T-cell (primary cell): ENCODE results near the gene ZNF334.

DNA sequence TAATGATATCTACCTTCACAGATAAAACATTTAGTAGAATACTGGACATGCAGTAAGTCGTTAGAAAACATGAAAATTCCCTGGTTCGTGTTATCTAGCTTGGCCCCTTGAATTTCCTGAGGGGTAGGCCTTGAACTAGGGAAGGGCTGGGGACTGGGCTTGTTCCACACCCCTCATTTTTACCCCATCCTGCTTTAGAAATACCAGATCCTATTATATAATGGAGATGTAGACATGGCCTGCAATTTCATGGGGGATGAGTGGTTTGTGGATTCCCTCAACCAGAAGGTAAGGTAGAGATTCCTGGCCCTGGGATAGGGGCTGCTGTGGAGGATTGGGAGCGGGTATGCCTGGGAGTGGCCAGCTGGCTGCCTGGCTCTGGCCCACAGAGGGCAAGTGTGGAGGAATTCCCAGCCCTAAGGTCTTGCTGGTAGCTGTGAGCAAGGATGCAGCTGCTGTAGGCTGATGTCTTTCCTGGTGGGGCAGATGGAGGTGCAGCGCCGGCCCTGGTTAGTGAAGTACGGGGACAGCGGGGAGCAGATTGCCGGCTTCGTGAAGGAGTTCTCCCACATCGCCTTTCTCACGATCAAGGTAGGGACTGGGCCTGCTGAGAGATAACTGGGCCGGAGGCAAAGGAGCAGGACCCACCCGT lies 6.5 kb downstream of the CTSA start:
- PRO-cap, 7 experiments = no peak in any of the 7 experiments

DNA sequence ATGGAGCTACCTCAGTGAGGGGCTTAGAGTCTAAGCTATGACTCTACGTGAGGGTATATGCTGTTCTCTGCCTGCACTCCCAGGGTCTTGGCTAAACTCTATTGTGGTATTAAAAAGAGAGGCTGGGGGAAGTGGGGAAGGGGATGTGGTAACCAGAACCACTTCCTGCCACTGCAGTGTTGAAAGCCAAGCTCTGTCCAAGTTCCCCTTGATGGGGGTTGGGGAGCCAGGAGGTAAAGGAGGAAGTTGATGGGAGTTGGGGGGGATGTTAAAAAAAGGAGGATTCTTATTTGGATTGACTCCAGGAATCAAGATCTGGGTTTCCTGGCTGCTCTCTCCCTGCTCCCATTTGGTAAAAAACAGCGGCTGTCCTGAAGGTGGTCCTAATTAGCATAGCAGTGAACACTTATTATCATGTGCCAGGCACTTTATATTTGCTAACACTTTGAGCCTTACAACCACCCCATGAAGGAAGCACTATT lies 3.5 kb upstream of the MMP9 start:
- PRO-cap, 7 experiments = peak in 1 of 7 experiments; most common minus-strand start position 100 of the sequence (in 1)

DNA sequence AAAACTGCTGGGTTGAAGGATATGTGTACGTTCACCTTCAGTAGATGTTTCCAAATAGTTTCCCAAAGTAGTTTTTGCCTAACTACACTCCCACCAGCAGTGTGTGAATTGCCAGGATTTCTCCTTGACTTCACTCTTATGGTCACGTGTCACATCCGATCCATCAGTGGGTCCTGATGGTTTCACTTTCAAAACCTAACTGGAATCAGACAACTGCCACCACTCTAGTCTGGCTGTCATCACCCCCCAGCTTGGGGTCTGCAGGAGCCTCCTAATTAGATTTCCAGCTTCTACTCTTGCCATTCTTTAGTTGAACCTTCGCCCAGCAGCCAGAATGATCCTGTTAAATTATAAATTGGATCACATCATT lies 8.5 kb upstream of the SLC12A5 start:
- PRO-cap, 7 experiments = no peak in any of the 7 experiments

GRCh38 chr20:46238876-46239319 lies 69.4 kb downstream of the CDH22 start:
- PRO-cap, 7 experiments = no peak in any of the 7 experiments

DNA sequence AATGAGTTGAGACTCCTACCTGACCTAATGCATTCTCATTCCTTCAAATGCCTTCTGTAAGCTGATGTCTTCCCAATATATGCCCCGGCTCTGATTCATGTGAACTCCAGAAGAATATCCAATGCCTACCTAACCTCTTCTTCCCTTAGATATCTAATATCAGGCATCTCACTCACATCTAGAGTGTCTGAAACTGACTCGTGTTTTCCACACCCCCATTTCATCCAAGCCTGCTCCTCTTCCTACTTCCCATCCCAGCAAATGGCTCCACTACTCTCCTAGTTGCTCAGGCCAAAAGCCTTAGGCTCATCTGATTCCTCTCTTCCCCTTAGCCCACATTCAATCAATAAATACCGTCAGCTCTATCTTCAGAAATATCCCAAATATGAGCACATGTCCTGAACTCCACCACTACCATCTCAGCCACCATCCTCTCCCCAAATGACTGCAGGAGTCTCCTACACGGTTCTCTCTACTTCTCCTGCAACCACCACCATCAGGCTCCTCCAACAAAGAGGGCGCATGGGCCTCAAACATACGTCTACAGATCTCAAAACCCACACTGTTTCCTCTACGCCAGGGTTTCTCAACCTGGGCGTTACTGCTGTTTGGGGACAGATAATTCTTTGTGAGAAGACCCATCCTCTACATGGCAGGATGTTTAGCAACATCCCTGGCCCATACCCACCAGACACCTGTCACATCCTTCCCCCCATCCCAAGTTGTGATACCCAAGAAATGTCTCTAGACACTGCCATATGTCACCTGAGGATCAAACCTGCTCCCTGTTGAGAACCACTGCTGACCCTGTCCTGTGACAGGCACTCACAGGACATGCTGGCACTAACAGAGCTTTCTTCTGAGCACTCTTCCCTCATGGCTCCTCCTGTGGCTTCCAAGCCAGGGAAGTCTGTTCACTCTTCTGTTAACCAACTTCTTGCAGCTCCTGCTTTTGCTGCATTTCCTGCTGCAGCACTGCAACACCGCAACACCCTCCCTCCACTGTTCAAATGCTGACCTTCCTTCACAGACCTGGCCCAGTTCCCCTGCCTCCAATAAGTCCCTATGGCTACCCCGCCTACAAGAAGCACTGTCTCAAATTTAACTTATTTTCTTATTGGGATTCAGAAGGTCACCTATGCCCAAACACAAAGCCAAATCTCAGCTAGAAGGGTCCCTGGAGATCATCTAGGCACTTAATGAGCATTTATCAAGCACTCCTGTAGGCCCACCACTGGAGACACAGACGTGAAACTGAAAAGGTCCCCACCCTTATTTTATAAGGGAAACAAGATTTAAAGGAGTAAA lies 2.8 kb downstream of the SLC35C2 start:
- PRO-cap, 7 experiments = peak in 7 of 7 experiments; most common plus-strand start position 757 of the sequence (in 4); most common minus-strand start position 517 of the sequence (in 3)

DNA sequence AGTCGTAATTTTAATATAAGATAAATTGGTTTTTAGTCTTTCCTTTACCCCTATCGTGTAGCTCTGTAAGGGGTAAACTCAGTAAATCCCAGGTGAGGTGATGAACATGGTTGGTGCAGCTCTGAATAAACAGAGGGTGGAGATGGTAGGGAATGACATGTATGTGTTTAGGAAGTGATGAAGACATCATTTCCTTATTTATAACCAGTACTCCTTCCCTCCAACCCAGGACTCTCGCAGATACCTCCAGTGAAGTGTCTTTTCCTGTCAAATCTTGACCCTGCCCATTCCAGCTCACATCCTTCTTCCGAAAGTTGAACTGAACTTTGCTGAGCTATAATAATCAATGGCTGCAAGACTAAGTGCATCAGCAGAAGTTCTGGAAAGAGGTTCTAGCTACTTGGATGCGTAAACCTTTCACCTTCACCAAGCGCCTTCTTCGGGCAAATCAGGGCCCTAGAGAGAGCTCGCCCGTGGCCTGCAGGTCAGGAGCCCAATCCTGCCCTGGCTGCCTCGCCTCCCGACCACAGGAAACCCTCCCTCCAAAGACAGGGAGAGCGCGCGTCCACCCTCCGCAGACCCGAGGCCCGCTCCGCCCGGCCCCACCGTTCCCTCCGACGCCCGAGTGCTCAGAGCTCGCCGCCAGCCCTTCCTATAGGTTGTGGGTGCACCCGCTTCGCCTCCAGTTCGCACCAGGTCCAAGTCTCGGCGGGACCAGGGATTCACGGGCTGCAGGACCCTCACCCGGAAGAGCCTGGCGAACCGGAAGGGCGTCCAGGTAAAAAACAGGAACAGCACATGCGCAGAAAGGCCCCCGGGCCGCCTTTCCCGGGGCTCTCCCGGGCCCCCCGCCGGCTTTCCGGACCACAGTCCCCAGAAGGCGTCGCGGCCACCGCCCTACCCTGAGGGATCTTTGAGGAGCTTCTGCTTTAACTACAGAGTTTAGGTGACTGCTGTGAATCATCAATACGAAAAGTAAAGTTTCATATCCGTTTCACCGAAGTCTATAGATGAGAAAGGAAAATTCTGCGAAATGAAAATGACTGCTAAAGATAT lies at the start of gene ZNF334:
Gene ZNF334 (minus strand): TSS at position 756 of the 1,056 bp plus-strand sequence.
- PRO-cap, 7 experiments = no peak in any of the 7 experiments

GRCh38 chr20:46708622-46709446 lies 615 bp upstream of the SLC2A10 start:
- PRO-cap, 7 experiments = no peak in any of the 7 experiments

DNA sequence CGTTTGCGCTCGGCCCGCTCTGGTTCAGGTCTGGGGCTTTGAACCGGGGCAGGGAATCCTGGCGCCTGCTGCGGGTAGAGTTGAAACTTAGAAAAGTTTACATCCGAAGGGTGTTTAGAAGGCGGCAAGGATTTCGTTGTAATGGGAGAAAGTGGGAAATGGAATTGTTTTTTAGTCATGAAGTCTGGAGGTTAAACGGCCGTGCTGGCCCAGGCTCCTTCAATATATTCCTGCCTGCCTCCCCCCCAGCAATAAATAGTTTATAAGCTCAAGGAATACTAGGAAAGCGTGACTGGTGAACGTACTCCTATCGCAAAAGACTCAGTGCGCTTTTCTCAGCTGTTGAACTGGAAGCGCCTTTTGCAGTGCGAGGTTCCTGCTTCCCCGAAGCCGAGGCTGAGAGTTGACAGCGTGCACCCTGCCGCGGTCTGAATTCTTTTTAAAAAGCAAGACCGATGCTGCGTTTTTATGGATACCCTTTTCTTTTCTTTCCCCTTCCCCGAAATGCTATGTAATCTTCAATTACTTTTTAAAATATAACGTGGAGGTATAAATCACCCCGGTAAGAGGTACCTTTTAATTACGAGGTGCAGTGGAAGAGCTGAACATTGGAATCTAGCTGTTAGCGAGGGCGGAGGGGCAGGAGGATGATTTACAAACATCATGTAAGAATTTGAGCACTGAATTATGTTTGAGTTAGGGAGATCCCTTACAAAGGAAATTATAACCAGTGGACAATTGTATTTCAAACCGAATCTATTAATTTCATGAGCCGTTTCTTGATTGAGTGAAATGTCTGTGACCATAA lies 1.1 kb downstream of the EYA2 start:
- PRO-cap, 7 experiments = no peak in any of the 7 experiments

GRCh38 chr20:46901421-46902134 lies 6.9 kb downstream of the EYA2 start:
- PRO-cap, 7 experiments = no peak in any of the 7 experiments

DNA sequence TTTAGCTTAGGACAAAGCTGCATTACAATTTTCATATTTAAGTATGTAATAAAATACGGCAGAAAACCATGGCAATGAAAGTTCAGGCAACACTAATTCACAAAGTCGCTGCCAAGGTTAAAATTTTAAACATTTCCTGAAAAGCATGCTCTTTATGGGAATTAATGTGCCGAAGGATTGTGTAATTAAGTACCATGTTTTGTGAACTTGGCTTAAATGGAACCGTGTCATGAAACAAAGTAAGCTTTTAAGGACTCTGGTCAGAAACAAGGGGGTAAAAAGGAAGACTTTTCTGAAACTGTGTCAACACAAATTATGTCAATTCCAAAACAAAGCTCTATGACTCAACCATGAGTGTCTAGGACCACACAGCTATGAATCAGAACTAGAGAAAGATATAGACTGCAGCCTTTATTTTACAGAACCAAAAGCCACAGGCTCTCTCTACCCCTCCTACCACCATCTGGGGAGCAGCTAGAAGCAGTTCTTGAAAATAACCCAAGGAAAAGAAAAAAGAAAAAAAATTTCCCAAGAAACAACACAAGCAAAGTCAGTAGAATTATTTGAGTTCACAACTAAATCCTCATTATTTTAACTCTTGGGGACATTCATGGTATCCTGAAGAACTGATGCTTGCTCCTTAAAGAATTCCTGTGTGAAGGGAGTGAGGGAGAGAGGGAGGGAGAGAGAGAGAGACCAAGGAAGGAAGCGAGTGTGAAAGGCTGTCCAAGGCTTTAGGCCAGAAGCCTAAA lies 82.0 kb downstream of the ZMYND8 start:
- PRO-cap, 7 experiments = no peak in any of the 7 experiments

GRCh38 chr20:47312870-47313233 lies 43.6 kb downstream of the ZMYND8 start:
- PRO-cap, 7 experiments = no peak in any of the 7 experiments

DNA sequence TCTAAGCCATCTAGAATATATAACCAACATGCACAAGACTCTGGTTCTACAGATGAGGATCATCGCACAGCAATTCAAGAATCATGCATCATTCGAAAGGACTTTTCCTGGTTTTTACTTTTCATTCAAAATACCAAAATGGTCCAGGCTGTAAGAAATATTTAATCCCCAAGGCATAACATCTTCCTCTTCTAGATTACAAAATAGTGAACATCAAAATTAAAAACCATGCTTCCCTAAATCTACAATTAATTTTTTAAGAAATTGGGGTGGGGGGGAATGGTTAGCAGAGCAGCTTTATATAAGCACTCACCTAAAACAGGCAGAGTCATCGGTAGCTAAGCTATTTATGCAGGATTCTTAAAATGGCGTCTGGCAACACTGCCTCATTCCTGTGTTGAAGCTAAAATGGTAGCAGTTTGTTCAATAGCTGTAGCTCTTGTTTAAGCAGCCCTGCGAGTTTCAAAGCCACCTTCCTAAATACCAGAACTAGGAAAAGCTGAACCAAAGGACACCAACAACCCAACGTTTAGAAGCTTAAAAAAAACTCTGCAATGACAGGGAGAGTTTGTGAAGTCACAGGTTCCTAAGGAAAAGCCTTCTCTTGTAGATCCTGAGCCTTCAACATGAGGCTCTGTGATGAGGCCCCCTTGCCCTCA lies 5.0 kb downstream of the ZMYND8 start:
- PRO-cap, 7 experiments = no peak in any of the 7 experiments

DNA sequence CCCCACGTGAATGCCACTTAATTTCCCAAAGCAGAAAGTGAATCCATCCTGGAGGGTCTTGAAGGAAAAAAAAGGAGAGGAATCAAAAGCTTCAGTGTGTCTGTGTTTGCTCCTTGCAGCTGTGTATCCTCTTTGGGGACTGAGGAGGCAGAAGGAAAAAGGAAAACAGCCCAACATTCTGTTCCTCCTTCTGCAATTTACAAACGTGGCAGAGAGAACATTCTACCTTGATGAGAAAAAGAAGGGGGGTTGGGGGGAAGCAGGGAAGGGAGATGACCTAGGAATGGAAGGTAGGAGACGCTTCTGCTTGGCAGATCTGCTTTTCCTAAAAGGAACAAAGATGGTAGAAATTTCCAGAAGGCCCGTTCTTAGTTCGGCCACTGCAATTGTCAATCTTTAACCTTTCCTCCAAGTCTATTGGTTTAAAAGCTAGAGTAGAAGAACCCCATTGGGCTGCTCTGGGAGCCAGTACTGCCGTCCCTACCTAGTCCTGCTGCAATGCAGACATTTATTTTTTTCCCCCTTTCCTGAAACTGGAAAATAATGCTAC lies 2.9 kb downstream of the ZMYND8 start:
- PRO-cap, 7 experiments = no peak in any of the 7 experiments

GRCh38 chr20:47452870-47453845 lies 48.5 kb upstream of the NCOA3 start:
- PRO-cap, 7 experiments = no peak in any of the 7 experiments

GRCh38 chr20:47492866-47493495 lies 8.7 kb upstream of the NCOA3 start:
- PRO-cap, 7 experiments = no peak in any of the 7 experiments

GRCh38 chr20:47493496-47494153 lies 8.1 kb upstream of the NCOA3 start:
- PRO-cap, 7 experiments = no peak in any of the 7 experiments

DNA sequence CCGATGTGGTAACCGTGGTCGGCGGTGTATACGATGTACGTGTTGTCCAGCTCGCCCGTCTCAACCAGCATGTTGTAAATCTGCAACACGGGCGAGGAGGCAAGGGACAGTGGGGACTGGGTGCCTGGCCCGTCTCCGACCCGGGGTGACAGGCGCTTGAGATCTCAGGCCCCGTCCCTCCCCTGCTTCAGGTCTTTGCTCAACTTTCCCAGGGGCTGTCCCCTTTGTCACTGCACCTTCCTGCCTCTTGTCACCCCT lies 102.3 kb downstream of the SULF2 start:
- PRO-cap, 7 experiments = no peak in any of the 7 experiments

DNA sequence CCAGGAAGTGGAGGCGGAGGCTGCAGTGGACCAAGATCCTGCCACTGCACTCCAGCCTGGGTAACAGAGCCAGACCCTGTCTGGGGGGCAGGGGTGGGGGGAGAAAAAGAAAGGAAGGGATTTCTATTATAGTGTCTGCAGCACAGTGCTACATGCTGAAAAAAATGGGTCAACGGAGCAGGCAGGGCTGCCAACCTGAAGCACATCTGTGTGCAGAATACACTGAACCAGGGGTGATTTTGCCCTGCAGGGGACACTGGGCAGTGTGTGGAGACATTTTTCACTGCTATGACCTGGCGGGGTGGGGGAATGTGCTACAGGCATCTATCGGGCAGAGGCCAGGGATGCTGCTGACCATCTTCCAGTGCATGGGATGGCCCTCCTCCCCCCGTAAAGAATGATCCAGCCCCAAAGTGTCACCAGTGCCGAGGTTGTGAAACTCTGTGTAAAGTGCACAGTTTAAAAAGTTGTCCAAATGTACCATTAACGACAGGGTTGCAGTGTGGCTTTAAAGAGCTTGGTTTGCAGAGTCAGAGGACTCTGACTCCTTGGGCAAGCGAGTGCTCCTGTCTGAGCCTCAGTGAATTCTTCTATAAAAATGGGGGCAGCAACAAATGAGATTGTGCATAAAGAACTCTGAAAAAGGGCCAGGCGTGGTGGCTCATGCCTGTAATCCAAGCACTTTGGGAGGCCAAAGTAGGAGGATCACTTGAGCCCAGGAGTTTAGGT lies 72.2 kb downstream of the SULF2 start:
- PRO-cap, 7 experiments = no peak in any of the 7 experiments

DNA sequence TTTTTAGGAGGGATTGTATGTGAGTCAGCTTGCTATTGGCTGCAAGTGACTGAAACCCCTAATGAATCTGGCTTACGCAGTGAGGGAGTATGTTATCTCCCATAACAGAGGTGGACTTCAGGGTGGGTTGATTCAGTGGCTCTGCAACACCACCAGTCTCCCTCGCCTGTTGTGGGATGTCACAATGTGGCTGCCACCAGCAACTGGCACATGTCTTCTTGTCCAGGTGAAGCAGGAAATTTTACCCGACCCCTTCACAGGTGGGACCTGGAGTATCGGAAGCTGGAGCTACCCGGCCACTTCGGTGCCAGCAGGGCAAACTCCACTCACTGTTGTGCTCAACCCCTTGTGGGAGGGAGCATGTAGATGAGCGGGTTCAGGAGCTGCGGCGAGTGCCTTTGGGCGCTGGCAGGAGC lies 20.5 kb upstream of the SULF2 start:
- PRO-cap, 7 experiments = no peak in any of the 7 experiments

GRCh38 chr20:47989648-47990441 lies 204.6 kb upstream of the SULF2 start:
- PRO-cap, 7 experiments = no peak in any of the 7 experiments